H7 (cell line): ENCODE measurements around a stretch of chr10.

DNA sequence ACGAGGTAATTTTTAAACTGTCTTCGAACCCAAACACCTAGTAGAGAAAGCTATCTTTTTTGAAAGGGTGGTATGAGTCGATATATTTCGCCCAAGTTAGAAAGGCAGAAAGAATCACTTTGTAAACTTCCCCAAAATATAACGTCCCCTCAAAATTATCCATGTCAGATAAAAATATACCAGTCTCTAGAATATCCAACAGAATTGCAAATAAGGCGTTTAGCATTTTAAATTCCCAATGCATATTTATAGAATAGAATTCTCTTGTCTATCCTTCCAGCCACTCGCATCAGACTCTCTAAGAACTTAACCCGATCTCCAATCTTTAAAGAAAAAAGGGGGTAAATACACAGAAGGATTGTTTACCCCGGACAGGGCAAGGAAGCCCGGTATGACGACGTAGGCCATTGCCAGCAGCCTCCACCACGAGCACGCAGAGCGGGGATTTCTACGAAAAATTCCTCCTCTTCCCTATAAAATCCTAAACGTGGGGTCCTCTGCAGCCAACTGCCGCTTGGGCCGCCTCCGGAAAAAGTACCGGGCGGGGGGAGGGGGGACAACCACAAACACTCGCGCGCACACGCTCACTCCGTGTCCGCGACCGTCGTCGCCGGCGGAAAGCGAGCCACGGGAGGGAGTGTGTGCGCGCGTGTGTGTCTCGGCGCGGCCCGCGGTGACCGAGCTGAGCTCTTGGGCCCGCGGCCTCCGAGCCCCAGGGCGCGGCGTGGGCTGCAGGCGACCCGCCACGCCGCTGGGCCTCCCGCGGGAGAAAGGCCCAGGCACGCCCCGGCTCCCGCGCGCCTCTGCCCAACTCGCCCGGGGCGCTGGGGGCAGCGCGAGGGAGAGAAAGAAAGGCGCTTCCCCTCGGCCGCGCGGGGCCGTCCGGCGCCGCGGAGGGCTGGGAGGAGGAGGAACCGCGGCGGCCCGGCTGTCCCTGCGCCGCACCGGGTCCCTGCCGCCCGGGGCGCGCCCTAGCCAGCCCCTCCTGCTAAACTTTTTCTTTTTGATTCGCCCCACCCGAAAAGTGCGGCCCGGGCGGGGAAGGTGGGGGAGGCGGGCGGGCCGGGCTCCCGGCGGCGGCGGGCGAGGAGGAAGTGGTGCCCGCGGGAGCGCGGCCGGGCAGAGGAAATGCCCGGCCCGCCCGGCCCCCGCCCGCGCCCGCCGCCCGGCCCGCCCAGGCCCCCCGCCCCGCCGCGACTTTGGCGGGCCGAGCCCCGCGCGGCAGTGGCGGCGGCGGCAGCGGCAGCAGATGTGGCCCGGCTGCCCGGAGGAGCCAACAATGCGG, 130.8 kb upstream of the CTBP2 start:
- RAMPAGE, long total RNA: no peak

DNA sequence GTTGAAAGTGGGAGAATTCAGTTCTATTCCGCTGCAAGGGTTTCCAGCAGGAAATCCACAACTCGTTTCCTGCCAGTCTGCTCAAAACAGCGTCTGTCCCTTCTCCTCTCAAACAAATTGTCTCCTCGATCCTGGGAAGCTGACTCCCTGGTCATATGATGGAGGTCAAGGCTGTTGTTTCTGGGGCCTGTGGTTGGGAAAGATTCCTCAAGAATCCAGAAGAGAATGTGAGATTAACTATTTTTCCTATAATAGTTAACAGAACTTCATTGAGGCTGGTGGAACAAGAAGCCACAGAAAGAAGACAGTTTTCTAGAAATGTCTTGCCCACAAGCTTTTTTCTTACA, 181.7 kb upstream of the CTBP2 start:
- RAMPAGE, long total RNA: no peak

GRCh38 chr10:125895032-125896159, 968 bp upstream of the FANK1 start:
- RAMPAGE, long total RNA: no peak

- RAMPAGE, long total RNA: no peak
These were observed 166.2 kb downstream of the FANK1 start for GRCh38 chr10:126062319-126063121.

- RAMPAGE, long total RNA: no peak
These were observed 212.4 kb downstream of the ADAM12 start for GRCh38 chr10:126175783-126176285.

DNA sequence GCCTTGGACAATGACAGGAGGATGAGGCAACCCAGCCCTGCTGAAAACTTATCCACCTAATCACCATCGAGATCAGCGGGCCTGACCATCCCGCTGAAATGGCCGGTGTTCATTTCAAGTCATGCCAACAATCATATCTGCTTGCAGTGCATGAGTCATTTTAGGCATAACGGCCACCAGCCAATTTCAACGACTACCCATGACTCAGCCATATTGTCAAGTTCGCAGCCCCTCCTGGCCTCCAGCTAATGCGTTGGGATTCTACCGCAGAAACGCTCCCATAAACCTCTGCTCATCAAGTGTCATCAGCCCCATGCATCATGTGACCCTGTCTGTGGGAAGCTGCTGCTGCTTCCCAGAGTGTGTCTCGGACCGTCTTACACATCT, 189.0 kb downstream of the ADAM12 start:
- RAMPAGE, long total RNA: no peak

- RAMPAGE, long total RNA: no peak
These were observed 123.6 kb downstream of the ADAM12 start for GRCh38 chr10:126264705-126264952.

DNA sequence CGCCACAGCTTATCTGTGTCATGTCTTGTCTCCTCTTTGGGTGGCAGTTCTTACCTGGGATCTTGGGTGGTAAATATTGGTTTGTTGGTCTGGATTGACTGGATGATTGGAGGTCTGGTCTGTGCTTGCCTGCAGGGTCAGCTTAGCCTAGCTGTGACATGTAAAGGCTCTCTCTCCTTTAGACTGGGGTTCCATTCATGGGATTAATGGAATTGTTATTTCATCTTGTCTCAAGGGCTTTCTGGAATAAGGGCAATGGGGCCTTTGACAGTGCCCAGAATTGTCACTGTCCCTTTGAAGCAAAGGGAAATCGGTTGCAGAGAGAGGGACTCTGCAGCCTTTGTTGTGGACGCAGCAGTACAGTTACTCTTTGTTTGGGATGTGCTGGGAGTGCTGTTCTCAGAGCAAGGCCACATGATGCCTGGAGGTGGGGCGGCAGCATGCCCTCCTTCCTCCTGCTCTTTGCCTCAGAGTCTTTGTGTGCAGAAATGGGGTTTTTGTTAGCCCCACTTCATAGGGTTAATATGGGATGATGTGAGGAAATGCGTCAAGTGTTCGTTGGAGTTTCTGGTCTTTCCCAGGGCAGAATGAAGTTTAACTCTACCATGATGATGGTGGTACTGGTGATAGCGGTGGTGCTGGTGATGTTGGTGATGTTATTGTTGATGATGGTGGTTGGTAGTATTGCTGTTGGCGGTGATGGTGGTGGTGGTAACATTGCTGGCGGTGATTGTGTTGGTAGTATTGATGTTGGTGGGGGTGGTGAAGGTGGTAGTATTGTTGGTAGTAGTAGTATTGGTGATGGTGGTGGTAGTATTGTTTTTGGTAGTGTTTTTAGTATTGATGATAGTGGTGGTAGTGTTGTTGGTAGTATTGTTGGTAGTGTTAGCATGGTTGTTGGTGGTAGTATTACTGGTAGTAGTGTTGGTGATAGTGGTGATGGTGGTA, 45.3 kb downstream of the DOCK1 start:
- RAMPAGE, long total RNA: no peak

DNA sequence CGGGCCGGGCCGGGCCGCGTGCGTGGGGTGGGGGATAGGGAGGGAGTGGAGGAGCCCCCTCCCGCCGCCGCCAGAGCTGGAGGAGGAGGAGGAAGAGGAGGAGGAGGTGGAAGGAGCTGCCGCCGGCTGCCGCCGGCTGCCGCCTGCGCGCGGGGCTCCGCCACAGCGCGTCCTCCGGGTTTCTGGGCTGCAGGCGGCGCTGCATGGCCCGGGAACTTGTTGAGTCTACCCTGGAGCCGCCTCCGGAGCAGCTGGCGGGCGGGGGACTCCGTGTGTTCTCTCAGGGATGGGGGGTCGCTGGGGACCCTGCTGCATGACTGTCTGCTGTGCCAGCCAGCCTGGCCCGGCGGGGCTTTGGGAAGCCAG, 225 bp upstream of the INSYN2A start:
- RAMPAGE, long total RNA: no peak

- RAMPAGE, long total RNA: no peak
These were observed 107.8 kb upstream of the NPS start for GRCh38 chr10:127441227-127441769.

DNA sequence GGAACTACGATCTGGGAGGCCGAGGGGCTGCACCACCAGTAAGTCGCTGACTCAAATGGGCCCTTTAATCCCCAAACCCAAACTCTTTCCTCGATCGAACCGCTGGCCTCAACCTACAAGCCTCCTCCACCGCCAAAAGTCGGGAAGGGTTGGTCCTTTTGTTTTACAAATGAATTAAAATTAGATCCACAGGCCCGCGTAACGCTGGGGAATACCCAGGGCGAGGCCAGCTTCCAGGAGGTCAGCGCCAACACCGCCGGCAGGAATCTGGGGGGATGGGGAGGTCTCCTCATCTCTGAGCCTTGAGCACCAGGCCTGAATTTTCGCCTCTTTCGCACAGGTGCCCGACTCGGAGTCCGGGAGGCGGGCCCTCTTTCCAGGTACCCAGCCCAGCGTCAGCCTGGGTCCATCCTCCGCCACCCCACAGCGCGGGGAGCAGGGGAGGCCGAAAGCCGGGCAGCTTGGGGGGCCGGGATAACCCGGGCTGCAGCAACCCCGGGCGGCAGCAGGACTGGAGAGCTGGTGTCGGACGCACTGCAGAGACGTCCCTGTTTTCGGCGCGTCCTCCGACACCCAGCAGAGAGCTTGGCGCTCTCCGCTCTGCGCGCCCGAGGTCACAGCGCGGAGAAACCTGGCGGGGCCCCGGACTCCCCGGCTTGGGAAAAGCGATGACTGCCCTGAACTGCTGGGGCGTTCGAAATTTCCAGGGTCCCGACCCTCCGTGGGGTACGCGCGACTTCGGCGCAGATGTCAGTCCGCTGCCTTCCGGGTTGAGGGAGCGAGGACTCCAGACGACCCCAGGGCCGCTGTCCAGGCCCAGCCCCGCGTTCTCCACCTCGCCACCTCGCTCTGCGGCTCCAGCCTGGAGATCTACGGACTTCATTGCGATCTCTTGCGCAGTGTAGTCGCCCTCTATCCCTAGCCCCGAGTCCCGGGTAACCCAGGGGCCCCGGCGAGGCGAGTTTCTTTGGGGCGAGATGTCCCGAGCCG, 867 bp upstream of the FOXI2 start:
- RAMPAGE, long total RNA: no peak

GRCh38 chr10:127907453-127908375, 811 bp downstream of the PTPRE start:
- RAMPAGE, long total RNA: no peak

DNA sequence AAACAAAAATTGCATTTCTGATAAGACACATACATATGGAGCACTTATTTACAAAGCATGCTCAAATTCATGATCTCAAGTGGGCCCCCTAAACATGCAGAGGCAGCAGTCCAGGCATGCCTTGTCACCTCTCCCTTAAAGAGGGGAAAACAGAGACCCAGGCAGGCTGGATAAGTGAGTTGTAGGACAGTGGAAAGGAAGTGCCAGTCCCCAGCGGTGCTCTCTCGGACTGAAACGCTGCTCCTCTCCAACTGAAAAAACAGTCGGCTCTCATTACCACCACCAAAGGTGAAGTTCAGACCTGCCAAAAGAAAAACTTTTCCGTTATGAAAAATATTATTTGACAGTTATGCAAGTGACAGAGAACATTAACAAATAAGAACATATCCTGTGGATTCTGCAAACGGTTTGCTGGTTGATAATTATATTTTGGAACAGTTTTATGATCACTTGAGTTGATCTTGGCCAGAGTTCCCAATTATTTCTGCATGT, 82.5 kb downstream of the PTPRE start:
- RAMPAGE, long total RNA: no peak

- RAMPAGE, long total RNA: no peak
These were observed 84.0 kb downstream of the MKI67 start for GRCh38 chr10:128042152-128042675.

- RAMPAGE, long total RNA: no peak
These were observed 78.0 kb downstream of the MKI67 start for GRCh38 chr10:128048066-128048738.

DNA sequence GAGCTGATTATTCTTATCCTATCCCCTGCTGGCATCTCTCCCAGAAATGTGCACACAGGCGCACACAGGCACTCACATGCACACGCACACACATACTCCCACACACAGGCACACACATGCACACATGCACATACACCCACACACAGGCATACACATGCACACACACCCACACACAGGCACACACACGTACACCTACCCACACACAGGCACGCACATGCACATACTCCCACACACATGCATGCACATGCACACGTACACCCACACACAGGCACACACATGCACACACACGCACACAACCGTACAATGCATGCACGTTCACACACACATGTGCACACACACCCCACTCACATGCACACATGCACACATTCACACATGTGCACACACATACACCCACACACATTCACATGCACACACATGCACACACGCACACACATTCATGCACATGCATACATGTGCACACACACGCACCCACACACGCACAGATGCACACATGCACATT, 59.4 kb downstream of the MKI67 start:
- RAMPAGE, long total RNA: no peak

DNA sequence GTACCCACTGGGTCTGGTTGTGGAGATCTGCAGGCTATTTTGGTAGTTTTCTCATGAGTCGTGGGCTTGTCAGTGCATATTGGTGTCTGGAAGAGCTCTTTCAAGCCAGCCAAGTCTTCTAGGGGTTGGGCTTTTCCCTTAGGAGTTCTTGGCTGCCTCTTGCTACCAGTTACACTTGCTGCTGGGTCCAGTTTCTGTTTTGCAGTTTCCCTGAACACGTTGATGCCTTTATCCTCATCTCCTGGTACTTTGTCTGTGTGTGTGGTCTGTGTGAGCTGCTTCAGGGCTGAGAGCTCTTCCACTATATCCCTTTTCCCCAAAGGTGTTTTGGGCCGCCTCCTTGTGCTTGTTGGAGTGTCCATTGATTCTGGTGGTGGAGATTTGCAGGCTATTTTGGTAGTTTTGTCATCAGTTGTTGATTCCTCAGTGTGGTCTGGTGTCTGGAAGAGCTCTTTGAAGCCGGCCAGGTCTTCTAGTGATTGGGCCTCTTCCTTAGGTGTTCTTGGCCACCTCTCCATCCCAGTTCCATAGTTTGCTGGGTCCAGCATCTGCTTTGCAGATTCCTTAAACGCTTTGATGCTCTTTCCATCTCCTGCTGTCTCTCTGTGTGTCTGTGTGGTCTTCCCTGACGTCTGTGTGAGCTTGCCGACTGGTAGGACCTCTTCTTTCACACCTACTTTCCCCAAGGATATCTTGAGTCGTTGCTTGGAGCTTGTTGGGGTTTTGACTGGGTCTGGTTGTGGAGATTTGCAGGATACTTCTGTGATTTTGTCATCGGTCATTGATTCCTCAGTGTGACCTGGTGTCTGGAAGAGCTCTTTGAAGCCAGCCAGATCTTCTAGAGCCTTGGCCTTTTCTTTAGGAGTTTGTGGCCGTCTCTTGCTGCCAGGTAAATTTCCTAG, 20.8 kb downstream of the MKI67 start:
- RAMPAGE, long total RNA: no peak

GRCh38 chr10:128914708-128915379, 552.2 kb upstream of the MGMT start:
- RAMPAGE, long total RNA: no peak

DNA sequence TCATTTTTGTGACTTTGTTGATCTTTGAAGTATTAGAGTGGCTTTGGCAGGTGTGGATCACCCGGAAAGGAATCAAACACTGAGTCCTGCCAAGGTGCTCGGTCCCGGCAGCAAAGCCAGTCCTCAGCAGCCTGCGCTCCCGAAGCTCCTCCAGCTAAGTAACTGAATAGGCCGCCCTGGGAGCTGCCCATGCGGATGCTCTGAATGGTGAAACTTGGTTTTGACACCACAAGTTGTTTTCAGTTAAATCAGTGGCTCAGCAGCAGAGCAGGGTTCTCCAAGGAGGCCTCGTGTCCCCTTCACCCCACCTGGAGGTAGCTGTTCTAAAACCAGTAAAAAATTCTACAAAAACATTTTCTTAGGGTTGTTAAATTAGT, 3.5 kb downstream of the MGMT start:
- RAMPAGE, long total RNA: no peak

- RAMPAGE, long total RNA: no peak
These were observed 14.6 kb downstream of the EBF3 start for GRCh38 chr10:129949569-129949805.